Thoracic aorta (tissue), 1 donor: ENCODE results near the gene PRR11.

DNA sequence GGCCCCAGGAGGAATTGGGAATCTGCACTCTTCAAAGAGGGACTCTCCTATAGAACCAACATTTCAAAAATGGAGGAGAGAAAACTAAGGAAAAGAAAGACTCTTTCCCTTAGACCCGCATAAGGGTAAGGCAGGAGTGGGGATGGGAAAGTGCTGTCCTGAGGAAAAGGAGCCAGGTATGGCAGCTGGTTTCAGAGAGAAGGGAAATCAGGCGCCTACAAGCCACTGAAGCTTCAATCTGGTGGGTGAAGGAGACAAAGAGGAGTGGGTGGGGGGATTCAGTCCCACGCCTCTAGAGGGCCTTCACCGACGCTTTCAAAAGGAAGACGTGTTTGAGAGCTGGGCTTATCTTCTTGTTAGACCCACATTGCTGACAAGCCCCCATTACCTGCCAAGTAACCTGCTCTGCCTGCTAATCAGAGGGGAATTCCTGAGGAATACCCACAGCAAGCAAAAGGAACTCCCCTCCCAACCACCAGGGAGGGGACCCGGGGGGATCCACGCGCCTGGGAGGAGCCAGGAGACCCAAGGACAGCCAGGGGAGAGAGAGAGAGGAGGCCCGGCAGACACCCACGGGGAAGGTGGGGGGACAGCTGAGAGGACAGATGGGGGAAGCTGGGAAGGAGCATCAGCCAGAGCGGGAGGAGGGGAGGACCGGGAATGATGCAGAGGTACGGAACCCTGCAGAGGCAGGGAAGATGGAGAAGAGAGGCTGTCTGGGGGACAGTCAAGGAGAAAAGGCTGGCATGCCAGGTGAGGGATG lies 1.1 kb downstream of the MTMR4 start:
- RAMPAGE, long total RNA, result no peak

GRCh38 chr17:58515775-58516212 lies 1.4 kb upstream of the MTMR4 start:
- RAMPAGE, long total RNA, result no peak

DNA sequence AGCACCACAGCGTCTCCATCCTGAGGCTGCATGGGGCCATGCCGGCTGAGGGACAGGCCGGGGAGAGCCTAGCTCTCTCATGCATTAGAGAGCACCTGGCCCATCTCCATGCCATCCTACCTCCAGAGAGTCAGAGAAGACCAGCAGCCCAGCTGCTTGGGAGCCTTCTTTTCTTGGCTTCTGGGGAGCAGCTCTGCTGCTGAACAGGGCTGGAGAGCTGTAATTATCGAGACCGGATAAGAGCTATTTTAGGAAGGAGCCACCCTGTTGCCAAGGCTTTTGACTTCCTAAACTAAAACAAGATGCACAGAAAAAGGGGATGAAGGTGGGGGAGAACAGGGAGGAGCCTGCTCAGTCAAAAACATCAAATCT lies 5.2 kb downstream of the SEPTIN4 start:
- RAMPAGE, long total RNA, result no peak

- RAMPAGE, long total RNA, result no peak
Observed at GRCh38 chr17:59153282-59153794, 1.6 kb downstream of the SKA2 start.

DNA sequence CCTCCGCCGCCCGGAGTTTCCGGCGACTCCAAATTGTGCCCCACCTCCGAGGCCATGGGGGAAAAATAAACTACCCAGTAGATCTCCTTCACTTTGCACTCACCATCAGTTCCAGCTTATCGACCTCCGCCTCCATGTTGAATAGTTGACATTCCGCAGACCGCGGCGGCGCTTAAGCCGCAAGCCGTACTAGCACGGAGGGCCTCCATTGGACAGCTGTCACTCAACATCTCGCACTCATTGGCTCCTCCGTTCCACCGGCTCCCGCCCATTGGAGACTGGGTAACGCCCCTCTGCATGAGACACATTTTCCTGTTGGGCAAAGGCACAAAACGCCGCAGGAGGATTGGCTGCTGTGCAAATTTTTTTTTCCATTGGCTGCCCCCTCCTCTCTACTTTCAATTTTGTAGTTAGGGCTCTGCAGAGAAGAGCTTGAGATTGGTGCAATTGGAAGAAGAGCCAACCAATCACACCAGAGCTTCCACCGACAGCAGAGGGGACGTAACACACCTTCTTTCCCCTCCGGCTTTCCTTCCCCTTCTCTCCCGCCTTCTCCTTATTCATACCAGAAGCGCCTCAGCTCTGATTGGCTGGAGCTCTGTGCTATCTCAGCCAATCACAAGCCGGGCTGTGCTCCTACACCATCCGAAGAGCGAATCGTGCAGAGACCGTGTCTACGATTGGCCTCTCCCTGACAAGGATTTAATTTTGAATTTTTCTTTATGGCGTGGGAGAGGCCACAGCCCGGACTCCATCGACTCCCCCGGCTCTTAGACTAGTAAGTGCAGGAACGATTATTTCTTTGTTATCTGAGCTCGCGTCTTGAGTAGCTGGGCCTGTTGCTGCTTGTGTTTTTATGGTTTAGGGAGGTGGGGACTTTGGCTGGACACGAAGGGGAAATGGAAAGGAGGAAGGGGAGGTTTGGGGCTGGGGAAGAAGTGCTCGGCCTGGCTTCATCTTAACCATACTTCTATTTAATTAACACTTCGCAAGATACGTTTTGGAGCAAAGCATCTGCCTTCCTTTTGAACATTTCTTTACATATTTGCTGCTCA lies at the start of gene PRR11:
Gene PRR11, plus strand, starts transcription at position 719 of the 1,055 bp plus-strand sequence.
- RAMPAGE, long total RNA, result start-site peak on the minus strand centred at position 148 of the sequence, 10 bp wide, 171 reads

DNA sequence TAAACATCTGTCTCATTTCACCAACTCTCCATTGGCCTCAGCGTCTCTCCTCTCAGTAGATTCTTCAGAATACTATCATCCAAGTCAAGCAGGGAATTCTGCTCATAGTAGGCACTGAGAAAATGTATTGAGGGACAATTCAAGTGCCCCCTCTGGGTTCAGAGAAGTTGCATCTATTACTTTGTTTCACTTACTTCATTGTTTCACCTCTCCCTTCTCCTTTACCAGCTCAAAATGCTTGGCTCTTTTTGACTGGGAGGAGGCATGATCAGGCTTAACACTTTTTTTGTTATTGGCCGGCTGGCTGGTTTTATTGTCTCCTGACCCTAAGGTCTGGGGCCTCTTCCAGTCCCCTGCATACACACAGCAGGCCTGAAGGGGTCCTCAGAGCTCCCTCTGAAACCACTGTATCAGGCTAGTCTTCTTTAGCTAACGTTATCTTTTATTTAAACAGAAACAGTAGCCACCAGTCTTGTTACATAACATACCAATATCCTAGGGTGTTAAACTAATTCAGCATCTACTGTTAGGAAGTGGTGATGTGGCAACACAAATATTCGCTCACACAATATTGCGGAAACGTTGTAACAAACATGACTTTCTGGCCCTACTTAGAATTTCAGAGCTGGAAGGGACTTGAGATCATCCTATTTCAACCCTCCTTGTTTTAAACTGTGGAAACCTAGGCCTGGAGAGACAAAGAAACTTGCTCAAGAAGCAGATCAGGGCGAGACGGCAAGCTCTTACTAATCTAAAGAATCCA lies 1.9 kb upstream of the YPEL2 start:
- RAMPAGE, long total RNA, result no peak

DNA sequence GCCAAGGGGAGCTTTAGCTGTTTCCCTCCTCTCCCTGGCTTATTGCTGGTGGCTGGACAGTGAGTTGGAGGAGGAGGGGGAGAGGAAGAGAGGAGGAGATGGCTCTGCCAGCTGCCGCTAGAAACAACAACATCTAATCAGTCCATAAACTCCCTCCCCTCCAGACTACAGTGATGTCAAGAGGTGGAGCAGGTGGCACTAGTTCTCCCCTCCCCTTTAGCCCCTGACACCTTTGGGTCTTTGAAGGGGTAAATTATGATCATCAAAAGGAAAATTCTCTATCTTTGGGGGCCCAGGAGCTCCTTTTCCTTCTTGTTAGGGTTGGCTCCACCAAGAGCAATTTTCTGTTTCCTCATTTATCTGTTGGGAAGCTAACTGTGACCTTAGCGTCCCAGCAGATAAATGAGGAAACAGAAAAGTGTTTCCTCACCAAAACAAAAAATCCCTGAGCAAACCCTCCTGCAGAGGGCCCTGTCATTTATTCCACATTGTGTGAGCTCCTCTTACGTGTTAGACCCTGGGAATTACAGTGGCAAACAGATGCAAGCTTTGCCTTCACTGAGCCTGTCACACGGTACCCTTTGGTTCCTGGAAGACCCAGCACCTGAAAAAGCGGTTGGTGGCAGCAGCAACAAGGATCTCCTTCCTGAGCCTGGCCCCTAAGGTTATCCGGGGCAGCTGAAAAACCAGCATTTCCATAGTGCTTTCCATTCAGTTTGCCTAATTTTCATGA lies 34.5 kb downstream of the YPEL2 start:
- RAMPAGE, long total RNA, result no peak

DNA sequence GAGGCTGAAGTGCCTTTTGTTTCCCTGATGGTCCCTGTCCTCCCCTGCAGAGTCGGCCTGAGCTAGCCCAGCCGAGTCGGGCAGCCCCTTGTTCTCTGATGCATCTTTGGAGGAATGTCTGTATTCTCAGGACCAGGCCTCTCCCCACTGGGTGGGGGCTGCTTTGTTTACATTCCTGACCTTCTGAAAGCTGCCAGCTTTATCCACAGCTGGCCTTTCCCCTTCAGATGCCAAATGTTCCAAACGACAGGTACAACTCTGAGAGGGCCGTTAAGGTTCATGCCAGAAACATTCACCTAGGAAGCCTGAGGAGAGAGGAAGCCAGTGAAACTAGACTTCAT lies 35.0 kb downstream of the YPEL2 start:
- RAMPAGE, long total RNA, result no peak

GRCh38 chr17:59367938-59369165 lies 36.9 kb downstream of the YPEL2 start:
- RAMPAGE, long total RNA, result no peak

DNA sequence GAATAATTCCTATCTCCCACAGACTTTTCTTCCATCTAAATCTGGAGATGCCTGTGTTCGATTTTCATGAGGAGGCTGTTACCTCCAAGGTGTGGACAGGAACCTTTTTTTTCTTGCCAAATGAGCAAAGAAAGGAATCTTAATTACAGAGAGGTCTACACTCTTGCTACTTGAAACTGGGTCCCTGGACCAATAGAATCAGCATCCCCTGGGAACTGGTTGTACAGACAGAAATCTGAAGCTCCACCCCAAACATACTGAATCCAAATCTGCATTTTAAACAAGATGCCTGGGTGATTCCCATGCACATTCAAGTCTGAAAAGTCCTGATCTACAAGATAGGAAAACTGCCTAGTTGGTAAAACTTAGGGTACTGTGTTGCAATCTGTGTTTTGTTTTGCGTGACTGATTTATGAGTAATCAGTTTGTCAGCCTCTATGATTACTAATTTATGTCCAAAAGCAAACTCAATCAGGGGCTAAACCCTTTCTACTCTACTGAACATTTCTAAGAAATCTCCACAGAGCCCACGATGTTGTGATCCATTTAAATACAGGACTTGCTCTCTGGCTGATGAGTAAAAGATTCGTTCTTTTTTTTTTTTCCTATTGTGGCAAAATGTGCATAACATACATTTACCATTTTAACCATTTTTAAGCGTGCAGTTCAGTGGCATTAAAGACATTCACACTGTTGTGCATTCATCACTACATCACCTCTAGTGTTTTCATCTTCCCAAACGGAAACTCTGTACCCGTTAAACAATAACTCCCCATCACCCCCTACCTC lies 103.8 kb downstream of the YPEL2 start:
- RAMPAGE, long total RNA, result no peak

DNA sequence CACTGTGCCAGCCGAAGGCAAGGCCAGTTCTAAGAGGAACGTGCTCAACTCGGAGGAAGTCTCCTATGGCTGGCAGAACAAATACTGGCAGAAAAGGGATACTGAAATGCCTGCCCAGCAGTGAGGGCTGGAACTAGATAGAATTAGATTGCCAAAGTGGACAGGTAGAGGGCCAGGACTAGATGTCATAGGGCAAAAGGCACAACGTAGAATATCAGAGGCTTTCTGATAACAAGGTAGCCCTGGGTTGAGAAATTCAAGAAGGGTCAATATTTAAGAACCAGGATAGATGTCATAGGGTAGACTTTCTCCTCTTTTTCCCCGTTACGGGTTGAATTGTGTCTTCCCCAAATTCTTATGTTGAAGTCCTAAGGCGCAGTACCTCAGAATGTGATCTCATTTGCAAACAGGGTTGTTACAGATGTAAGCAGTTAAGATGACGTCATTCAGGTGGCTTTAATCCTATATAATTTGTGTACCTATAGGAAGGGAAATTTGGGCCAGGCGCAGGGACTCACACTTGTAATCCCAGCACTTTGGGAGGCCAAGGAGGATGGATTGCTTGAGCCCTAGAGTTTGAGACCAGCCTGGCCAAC lies 99.6 kb upstream of the DHX40 start:
- RAMPAGE, long total RNA, result no peak

- RAMPAGE, long total RNA, result no peak
Observed at GRCh38 chr17:59469682-59470436, 95.6 kb upstream of the DHX40 start.

- RAMPAGE, long total RNA, result no peak
Observed at GRCh38 chr17:59755925-59756672, 48.6 kb downstream of the VMP1 start.

GRCh38 chr17:59783234-59783546 lies 75.7 kb downstream of the VMP1 start:
- RAMPAGE, long total RNA, result no peak

- RAMPAGE, long total RNA, result no peak
Observed at GRCh38 chr17:59826357-59827144, 66.2 kb downstream of the TUBD1 start.

DNA sequence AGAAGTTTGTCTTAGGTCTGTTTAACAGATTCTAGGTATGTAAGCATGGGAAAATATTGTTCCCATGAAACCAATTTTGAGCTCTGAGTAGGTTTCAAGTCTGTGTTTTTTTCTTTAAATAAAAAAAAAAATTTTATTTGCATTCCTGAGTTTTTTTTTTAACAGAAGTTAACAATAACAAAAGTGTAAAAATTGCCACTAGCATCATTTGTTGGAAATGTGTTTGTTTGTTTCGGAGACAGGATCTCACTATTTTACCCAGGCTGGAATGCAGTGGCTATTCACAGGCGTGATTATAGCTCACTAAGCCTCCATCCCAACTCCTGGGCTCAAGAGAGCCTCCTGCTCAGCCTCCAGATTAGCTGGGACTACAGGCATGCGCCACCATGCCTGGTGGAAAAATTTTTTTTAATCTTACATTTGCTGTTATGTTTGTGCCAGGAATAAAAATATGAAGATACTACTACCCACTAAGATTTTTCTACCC lies 61.0 kb downstream of the TUBD1 start:
- RAMPAGE, long total RNA, result no peak

DNA sequence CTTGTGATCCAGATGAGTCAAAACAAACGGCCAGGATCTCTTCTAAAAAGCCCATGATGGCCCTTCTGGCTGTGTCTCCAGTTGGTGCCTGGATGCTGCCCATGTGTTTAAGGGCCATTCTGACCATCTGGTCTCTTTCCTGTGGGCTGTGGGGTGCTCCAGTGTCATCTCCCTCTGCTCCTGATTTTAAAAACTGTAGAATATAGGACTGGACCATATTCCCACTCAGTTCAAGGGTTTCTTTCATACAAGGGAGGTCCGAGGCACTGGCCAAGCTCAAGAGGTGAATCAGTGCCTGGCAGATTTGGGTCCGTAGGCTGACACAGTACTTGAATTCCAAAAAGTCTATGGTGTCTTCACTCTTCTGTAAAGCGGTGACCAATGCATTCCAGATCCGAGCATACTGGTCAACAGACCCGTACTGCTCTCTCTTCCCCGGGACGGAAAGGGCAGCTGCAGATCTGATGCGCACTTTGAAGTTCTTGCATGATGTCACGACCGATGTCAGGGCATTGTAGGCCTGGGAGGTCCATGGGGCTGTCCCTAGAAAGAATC lies 35.1 kb downstream of the HEATR6 start:
- RAMPAGE, long total RNA, result no peak

- RAMPAGE, long total RNA, result no peak
Observed at GRCh38 chr17:60140747-60142034, 8.6 kb upstream of the CA4 start.

DNA sequence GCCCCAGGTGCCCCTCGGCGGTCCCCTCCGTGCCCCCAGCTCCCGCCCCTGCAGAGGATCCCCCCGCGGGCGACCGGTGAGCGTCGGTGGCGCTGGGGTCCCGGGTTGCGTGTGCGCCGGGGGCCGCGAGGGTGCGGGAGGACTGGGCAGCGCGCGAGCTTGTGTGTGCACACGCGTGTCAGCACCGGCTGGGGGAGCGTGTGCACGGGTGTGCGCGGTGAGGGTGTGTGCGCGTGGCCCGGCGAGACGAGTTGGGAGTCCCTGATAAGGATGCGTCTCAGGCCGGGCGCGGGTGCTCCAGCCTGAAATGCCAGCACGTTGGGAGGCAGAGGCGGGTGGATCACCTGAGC lies 313 bp downstream of the CA4 start:
- RAMPAGE, long total RNA, result no peak

DNA sequence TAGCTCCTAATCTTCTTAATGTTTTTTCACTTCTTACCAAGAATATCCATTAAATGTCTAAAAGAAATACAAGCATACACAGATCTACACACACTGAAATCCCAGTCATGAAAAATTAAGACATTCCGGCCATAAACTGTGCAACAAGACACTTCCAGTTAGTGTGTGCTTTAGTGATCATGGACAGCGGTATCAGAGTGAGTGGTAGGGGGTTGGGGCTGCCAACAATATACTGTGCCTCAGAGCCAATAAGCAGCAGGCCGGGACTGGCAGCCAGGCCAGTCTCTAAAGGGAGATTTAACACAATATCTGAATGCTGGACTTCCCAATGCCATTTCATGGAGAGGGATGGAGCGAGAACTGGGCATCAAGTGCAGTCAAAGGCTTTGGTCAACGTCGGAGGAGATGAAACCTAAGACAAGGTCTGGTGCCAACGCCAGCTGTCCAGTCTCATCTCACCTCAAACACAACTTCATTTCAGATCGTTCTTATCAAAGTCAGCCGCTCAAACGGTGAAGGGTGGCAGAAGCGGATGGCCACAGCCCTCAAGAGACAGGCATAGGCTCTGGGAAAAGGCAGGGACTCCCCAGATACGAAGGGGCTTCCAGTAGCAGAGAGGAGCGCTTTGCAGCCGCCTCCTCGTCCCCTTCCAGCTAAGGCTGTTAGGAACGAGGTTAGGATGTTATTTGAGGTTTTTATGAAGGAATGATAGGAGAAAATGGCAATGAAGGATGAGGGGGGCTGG lies 948 bp downstream of the USP32 start:
- RAMPAGE, long total RNA, result no peak